Jejunum (tissue), 1 donor: ENCODE measurements around the genes ULK3 and COX5A.

GRCh38 chr15:74434207-74434555 is 423 bp upstream of the SEMA7A start:
- PRO-cap, result no peak

- PRO-cap, result no peak
Observed at GRCh38 chr15:74489828-74490552, 29.0 kb upstream of the UBL7 start.

- PRO-cap, result no peak
Observed at GRCh38 chr15:74634017-74634494, 18.4 kb downstream of the CLK3 start.

DNA sequence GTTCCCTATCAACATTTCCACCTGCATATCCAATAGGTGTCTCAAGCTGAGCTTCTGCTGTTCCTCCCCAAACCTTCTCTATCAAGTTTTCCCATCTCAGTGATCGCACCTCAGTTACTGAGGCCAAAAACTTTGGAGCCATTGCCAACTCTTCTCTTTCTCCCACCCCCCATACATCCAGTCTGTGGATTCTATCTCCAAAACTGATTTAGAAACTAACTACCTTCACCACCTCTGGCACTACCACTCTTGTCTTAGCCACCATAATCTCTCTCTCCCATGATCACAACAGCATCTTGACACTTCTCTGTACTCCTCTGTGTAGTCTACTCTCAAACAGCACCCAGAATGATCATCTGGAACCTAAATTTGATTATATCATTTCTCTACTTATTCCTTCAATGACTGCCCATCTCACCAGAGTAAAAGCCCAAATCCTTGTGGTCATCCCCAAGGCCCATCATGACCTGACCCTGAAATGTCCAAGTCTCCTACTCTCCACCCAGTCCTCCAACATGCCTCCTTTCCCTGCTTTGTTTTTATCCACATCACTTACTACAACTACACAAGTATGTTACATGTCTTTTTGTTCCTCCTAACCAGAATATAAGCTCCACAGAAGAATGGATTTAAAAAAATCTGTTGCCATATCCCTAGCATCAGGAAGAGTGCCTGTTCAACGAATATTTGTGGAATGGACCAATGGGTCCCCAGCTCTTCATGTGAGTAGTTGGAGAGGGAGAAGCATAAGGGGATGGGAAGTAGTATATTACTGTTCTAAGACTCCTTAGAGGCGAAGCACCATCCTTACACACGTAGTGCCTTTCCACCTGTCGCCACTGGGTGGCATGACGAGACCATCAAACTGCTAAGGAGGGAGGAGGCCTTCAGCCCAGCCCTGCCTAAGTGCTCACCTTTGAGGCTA is 19.1 kb downstream of the CLK3 start:
- PRO-cap, result no peak

- PRO-cap, result no peak
Observed at GRCh38 chr15:74709730-74710165, 13.9 kb upstream of the EDC3 start.

DNA sequence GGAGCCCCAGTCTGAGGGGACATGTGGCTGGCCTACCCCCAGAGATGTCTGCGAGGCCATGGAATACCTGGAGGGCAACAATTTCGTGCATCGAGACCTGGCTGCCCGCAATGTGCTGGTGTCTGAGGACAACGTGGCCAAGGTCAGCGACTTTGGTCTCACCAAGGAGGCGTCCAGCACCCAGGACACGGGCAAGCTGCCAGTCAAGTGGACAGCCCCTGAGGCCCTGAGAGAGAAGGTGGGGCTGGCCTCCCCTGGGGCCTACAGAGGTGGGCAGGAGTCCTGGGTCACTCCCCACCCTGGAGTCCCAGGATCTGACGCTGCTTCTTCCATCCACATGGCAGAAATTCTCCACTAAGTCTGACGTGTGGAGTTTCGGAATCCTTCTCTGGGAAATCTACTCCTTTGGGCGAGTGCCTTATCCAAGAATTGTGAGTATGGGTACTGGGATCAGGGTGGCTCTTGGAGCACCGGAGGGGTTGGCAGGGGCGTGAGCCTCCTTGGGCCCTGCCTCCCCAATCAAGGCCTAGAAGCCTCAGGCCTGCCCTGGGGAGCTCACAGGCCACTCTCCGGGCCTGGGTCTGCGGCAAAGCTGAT is 10.9 kb upstream of the LMAN1L start:
- PRO-cap, result no peak

DNA sequence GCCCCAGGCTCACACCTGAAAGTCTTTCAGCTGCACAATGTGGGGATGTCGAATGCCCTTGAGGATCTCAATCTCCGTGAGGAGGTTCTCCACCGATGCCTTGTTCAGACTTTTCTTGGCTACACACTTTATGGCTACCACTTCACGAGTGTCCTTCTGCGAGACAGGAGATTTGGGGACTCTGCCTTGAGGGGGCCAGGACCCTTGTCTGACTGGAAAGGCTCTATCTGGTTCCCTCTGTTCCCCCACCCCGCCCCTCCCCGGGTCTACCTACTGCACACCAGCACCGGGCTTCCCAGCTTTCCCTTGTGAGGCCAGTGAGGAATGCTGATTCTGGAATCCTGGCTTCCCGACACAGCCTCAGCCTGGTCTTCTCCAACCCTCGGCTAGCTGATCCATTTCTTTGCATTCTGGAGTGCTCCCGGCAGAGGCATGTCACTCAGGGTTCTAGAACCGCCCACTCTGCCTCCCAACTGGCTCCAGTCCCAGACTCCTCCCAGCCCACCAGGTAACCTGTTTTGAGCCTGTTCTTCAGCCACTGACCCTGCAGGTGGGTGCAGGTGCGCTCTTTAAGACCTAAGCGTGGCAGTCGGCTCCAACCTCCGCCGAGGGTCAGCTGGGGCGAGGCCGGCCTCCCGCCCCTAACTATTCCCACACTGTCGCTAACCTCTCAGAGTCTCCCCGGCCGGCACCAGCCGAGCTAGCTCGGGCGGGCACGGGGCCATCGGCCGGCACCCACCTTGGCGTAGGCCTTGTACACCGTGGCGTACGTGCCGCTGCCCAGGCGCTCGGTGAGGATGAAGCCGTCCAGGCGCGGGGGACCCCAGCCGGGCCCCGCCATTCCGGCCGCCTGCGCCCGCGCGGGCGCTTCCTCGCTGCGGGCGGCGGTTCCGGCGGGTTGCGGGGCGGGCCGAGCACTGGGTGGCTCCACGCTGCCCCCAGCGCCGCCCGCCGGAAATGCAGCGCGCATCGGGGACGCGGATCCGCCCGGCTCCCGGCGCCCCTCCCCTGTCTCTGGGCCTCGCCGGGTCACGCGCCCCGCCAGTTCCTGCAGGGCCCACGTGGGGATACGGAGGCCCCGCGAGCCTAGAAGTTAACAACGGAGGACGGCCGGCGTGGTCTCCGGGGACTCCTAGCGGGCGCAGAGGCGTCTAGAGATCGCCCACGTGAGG is at the start of gene ULK3:
Gene ULK3 (minus strand): TSS at position 892 of the 1,172 bp plus-strand sequence.
- PRO-cap, result bidirectional peak, plus-strand start at position 538 of the sequence, minus-strand start at position 412 of the sequence; bidirectional peak, plus-strand start at position 1,089 of the sequence, minus-strand start at position 874 of the sequence

- PRO-cap, result no peak
Observed at GRCh38 chr15:74865999-74866539, 7.1 kb downstream of the SCAMP2 start.

DNA sequence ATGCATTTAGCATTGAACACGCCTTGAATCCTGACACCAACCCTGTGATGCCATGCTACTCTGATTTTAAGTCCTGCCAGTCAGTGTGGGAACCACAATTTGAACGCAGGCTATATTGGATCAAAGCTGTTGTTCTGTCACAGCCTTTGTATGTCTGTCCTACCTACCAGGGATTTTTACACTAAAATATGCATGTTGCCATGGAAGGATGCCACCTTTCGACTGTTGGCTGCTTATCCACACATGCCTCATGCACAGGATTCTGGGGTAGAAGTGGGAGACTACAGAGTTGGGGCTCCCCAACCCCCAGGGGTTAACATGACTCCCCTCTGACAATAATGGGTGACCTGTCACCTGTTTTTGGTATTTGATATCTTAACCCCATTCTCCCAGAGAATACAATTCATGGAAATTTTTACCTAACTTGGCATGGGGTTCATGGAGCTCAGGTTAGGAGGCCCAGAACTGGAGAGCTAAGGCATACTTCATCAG is 6.7 kb downstream of the MPI start:
- PRO-cap, result no peak

DNA sequence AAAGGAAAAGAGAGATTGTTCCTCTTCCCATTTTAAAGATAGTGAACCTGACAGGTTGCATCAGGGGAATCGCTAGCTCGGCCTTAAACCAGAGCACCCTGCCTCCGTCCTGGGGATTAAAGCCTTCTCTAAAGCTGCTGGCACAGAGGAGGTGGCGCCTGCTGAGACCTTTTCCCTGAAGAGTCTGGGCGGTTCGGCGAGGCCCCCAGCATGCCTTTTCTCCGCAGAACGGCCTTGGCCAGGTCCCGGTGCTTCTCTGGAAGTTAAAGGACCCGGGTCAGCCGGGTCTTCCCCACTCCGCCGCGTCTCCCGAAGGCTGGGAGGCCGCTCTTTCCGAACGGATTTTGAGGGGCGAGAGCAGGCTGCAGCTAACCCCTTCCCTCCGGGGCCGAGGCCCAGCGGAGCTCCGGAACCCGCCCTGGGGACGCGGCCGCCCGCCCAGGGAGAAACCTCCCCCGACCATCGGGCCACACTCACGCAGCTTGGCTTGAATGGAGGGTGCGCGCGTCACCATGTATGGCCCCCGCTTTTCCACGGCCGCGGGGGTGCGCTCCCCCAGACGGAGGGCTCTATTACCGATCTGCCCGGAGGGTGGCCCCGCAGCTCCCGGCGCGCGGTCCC is 431 bp downstream of the FAM219B start:
- PRO-cap, result unidirectional peak, plus-strand start at position 178 of the sequence

- PRO-cap, result unidirectional peak, plus-strand start at chr15:74937502; unidirectional peak, plus-strand start at chr15:74937563; bidirectional peak, plus-strand start at chr15:74937824, minus-strand start at chr15:74937684; bidirectional peak, plus-strand start at chr15:74938276, minus-strand start at chr15:74938044
Observed at GRCh38 chr15:74937261-74938335, at the start of gene COX5A. Gene COX5A, minus strand, starts transcription at chr15:74938073.

DNA sequence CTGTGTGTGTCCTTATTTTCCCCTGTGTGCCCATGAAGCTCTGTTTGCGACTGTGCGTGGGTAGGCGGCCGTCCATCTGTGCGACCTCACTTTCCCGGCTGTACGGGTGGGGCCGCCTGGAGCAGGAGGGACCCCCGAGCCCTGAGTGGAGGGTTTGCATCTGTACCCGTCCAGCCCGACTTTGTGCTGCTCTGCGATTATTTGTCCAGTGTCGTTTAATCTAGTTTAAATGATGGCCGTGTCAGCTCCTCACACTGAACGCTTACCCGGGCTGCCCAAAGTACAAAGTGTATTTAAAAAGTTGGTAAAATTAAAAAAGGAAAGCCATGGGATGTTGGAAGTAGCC is 306 bp downstream of the PPCDC start:
- PRO-cap, result no peak

DNA sequence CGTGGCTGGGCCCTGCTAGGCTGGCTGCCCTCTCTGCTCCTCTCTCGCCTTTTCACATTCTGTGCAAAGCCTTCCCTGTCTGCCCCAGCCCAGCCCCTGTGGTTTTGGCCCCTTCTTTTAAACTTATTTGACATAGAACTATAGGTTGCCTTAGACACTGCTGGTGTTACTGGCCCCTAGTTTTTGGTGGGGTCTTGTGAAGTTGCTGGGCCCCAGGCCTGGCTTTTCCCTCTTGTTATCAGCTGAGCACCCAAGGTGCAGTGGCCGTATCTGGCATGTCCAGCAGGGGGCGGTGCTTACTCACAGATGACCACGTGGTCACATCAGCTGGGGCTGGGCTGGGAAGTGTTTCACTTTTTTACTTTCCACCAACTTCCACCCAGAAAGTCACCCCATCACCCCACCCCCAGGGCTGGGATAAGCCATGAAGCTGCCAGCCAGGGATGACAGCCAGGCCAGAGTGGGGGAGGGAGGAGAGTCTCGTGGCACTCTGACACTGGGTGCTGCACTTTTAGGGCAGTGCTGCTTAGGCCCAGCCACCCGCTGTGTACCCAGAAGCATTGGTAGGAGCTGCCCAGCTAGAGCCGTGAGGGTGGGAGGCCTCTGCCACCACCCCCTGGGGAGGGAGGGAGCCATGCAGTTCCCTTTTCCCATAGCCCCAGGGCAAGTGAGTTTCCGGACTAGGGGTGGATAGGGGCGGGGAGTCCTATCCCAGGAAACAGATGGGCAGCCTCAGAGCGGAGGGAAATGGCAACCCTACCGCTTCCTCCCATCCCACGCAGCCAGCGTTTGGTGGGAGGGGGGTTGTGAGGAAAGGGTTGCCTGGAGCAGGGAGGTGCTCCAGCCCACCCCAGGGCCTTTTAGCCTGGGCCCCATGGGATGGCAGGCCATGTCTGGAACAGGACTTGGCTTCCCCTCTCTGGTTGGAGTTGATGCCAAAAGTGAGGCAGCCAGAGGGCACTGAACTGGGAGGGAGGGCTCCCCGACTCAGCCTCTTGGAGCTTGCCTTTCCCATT is 6.1 kb downstream of the PPCDC start:
- PRO-cap, result no peak

GRCh38 chr15:75108938-75109673 is 85.7 kb downstream of the PPCDC start:
- PRO-cap, result no peak

GRCh38 chr15:75198503-75199054 is 3.1 kb upstream of the C15orf39 start:
- PRO-cap, result unidirectional peak, minus-strand start at chr15:75198728

- PRO-cap, result unidirectional peak, plus-strand start at chr15:75202172; bidirectional peak, plus-strand start at chr15:75202566, minus-strand start at chr15:75202551; bidirectional peak, plus-strand start at chr15:75202908, minus-strand start at chr15:75202750
Observed at GRCh38 chr15:75201981-75202974, 596 bp downstream of the C15orf39 start.

DNA sequence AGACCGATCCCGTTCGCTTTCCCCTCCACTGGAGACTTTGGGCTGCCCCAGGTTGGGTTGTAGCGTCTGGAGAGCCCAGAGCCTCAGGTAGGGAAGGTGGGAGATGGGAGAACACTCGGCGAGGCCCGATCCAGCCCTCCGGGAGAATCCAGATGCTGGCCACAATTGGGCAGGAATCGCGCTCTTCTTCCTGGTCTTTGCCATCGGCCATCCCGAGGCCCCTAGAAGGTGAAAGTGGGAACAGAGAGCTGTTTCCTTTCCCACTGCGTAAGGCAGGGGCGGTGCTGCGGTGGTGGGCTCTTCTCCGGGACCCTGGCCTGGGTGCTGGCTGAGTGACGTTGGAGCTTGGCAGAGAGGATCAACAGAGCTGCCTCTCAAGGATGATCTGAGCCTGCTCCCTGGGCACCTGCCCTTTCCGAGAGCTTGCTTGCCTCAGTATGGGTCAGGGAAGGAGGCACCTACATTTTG is 1.3 kb downstream of the C15orf39 start:
- PRO-cap, result bidirectional peak, plus-strand start at position 342 of the sequence, minus-strand start at position 223 of the sequence

- PRO-cap, result no peak
Observed at GRCh38 chr15:75203443-75203642, 1.7 kb downstream of the C15orf39 start.

DNA sequence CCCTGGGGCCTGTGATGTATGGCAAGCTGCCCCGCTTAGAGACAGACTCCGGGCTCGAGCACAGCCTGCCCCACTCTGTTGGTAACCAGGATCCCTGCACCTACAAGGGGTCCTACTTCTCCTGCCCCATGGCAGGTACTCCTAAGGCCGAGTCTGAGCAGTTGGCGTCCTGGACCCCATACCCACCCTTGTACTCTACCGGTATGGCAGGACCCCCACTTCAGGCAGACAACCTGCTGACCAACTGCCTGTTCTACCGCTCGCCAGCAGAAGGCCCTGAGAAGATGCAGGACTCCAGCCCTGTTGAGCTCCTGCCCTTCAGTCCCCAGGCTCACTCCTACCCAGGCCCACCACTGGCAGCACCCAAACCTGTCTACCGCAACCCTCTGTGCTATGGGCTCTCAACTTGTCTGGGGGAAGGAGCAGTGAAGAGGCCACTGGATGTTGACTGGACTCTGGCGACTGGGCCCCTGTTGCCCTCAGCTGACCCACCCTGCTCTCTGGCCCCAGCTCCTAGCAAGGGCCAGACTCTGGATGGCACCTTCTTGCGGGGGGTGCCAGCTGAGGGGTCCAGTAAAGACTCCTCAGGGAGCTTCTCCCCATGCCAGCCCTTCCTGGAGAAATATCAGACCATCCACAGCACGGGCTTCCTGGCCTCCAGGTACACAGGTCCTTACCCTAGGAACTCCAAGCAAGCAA is 4.5 kb downstream of the C15orf39 start:
- PRO-cap, result no peak

GRCh38 chr15:75347760-75348085 is 884 bp downstream of the NEIL1 start:
- PRO-cap, result no peak